CD14-positive monocyte (primary cell): ENCODE data around the genes LYZL4, HHATL and ZNF662.

DNA sequence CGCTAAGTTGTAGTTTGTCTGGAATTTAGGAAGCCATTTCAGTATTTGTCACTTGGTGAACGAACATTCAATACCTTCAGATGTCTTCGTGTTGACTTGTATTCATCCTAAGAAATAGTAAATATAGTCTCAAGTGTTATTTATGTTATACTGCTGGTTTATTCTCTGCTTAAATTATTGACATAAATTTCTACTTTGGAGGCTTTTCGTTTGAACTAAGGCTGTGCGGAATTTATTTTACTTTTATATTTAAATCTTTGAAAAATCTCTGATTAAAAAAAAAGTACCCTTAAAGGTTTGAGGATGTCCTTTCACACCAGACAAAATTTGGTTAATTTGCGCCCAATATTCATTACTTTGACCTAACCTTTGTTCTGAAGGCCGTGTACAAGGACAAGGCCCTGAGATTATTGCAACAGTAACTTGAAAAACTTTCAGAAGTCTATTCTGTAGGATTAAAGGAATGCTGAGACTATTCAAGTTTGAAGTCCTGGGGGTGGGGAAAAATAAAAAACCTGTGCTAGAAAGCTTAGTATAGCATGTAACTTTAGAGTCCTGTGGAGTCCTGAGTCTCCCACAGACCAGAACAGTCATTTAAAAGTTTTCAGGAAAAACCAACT is 1.9 kb downstream of the CTNNB1 start:
- CAGE, long polyA plus RNA: no peak

DNA sequence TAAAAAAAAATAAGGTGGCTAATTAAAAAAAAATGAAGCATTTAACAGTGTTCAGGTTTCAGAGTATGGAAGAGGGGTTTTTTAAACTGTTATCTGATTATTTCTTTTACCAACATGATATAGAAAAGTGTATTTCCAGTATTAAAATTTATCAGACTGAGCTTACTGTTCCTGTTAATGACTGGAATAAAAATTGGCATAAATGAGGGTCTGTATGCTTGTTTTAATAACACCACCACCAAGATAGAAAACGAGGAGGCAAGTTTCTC is 2.3 kb downstream of the CTNNB1 start:
- CAGE, long polyA plus RNA: no peak

DNA sequence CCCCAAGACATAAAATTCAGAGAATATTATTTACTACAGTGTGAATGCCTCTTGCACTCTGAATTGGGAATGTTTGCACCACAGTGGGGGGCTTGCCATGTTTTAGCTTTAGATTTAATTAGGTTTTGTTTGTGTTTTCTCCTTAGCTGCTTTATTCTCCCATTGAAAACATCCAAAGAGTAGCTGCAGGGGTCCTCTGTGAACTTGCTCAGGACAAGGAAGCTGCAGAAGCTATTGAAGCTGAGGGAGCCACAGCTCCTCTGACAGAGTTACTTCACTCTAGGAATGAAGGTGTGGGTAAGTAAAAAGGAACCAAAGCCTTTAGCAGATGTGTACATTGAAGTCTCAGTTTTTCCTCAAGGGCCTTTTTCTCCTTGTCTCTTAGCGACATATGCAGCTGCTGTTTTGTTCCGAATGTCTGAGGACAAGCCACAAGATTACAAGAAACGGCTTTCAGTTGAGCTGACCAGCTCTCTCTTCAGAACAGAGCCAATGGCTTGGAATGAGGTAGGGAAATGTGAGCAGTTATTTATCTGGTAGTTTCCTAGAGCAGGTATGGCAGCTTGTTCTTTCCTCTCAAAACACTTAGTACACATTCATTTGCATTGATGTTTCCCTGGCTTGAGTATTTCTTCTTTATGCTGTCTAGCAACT is 37.0 kb downstream of the CTNNB1 start:
- CAGE, long polyA plus RNA: no peak

DNA sequence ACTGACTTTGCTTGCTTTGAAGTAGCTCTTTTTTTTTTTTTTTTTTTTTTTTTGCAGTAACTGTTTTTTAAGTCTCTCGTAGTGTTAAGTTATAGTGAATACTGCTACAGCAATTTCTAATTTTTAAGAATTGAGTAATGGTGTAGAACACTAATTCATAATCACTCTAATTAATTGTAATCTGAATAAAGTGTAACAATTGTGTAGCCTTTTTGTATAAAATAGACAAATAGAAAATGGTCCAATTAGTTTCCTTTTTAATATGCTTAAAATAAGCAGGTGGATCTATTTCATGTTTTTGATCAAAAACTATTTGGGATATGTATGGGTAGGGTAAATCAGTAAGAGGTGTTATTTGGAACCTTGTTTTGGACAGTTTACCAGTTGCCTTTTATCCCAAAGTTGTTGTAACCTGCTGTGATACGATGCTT is 40.7 kb downstream of the CTNNB1 start:
- CAGE, long polyA plus RNA: no peak

- CAGE, long polyA plus RNA: no peak
Measured at GRCh38 chr3:41574977-41575312, 375.6 kb downstream of the CTNNB1 start.

DNA sequence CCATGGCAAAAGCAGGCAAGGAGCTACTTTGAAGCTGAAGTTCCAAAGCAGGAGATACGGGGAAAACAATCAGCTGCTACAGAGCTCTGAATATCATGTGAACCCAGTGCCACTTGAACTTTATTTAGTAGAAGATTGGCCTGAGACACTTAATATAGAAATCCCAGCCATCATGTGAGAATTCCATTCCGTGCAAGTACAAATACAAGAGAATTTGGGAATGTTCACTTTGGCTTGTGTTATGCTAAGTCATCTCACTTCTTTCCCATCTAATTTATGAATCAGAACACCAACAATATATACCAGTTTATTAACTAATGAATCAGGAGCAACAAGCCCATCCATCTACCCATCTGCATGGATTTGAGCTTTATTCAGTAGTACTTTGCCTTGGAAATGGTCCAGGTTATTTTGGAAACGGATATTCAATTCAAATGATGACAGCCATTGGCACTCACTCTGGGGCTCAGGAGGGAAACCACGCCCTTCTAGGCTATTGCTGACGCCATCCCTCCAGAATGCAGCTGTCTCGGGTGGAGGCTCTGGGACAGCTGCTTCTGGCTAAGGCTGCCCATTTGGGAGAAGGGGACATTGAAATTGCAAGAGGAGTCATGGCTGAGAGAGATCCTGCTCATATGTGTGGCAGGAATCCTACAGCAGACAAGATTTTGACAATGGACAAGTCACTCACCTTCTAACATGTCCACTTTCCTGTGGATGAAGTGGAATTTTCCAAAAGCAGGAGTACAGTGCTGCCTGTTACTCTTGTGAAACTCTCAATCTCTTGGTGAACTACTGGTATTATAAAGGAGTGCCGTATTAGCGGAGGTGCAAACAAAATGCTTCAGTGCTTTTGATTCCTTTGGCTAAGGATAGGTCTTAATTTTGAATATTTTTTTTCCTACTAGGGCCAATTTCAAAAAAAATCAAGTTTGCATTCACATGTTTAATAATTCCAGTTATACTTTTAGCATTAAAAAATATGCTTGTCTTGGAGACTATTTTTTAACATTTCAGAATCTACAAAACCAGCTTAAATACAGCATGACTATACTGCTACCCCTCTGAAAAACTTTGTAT is 29.4 kb upstream of the TRAK1 start:
- CAGE, long polyA plus RNA: no peak

DNA sequence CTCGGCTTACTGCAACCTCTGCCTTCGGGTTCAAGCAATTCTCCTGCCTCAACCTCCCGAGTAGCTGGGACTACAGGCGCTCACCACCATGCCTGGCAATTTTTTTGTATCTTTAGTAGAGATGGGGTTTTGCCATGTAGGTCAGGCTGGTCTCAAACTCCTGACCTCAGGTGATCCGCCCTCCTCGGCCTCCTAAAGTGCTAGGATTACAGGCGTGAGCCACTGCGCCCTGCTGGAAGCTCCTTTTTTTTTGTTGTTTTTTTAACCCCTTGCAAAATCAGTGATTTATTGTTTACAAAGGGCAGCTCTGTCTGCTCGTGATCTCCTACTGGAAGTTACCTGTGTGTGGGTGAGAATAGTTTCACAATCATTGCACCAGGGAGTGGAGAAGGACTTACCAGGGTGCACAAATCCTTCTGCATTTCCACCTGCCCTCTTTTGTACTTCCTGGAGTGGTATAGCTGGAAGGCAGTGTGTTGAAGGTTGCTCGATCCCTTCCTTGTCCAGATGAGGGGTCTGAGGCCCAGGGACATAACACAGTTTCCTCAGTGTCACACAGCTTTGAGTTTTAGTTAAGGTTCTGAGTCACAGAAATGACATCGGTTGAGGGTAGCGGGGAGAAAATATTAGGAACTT is 11.5 kb upstream of the TRAK1 start:
- CAGE, long polyA plus RNA: no peak

DNA sequence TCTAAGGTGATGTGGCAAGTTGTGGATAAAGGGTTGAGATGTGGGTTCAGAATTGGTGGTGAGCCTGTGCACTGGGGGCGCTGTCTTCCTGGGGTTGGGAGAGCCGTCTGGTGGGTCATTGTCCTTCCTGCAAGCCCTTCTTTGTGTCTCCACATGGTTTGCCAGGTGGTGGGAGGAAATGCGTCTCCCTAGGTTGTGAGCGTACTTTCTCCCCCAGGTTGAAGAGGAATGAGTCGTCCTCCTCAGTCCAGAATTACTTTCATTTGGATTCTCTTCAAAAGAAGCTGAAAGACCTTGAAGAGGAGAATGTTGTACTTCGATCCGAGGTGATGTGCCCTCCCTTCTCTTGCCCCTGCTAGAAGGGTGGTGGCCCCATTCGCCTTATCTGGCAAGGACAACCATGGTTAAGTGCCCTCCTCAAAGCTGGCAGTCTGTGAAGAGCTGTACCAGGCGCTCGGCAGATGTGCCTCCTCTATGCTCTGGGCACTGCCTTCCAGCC is 77.1 kb downstream of the CCK start:
- CAGE, long polyA plus RNA: no peak

GRCh38 chr3:42410422-42410841 is at the start of gene LYZL4:
Gene LYZL4 (minus strand): TSS chr3:42410610.
- CAGE, long polyA plus RNA: no peak

GRCh38 chr3:42504198-42504999 is 2.0 kb downstream of the VIPR1 start:
- CAGE, long polyA plus RNA: no peak

GRCh38 chr3:42505000-42505711 is 2.7 kb downstream of the VIPR1 start:
- CAGE, long polyA plus RNA: no peak

GRCh38 chr3:42512881-42513523 is 10.6 kb downstream of the VIPR1 start:
- CAGE, long polyA plus RNA: no peak

DNA sequence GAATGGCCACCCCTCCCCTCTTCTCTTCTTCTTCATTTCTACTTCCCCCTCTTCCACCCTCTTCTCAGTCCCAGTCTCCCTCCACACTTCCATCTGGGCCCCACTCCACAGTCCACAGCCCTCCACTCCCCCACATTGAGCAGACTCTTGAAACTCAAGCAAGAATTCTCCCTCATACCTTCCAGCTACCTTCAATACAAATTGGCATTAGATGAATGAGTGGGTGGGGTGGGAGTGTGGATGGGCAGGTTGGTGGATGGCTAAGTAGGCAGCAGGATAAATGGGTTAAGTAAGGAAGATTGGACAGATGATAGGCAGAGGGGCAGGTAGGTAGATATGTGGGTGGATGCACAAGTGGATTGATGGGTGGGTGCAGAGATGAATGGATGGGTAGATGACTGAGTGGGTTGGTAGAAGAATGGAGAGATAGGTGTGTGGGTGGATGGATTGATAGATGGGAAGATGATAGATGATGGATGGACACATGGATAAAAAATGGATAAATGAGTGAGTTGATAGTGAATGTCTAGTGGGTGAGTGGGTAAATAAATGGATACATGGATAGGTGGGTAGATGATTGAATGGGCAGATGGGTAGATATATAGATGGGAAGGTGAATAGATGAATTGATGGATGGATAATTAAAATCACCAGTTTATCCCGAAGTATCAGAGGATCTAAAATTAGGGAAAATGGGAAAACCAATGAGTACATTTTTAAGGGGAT is 27.6 kb downstream of the VIPR1 start:
- CAGE, long polyA plus RNA: no peak

DNA sequence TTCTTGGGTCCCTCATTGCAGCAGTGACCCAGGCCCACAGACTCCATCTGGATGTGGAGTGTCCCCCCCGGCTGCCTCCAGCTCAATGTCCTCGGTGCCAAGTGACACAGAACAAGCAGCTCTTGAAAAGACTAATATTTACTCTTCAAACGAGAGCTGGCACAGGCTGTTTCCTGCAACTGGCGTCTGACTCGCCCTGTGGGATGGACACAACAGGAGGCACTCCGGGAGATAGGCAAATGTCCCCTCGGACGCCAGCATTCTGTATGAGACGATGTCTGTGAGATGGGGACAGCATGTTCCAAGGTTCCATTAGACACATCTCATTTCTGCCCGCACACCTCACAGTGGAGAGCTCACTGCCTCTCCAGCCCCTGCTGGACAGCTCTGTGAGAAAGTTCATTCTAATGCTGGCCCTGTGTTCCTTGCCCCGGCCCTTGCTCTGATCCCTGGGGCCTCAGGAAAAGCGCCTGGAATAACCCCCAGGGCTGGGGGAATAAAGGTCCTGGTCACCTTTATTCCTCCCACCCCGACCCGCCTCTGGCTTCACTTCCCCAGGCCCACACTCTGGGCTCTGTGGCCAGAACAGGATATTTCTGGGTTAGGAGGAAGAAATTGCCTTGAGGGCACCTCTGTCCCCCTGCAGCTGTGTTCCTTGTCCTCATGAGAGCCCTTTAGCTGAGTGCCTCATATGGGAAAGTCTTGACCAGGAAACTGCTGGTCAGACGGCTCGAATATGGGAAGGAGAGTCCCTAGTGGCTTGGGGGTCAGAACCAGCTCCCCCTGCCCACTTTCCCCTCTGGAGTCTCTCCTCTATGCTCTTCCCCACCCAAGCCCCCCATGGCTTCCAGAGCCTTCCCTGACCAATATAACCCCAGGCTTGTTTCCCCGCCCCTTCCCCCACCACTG is 36.7 kb downstream of the SEC22C start:
- CAGE, long polyA plus RNA: no peak

DNA sequence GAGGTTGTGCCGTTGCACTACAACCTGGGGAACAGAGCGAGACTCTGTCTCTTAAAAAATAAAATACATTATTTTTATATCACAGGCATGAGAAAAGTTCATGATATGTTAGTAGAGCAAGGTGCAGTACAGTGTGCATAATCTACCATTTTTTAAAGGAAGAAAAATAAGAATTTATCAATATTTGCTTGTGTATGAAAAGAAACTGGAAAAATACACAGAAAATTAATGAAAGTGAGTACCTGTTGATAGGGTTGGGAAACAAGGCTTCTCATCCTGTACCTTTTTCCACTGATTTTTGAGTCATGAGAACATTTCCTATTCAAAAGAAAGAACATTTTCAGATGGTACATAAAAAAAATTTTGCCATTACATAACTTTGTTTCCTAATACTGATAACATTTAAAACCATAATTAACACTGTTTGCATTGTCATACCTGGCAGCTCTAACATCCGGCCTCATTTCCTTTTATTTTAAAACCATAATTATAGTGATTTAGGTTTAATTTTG is 11.6 kb downstream of the NKTR start:
- CAGE, long polyA plus RNA: no peak

- CAGE, long polyA plus RNA: no peak
Measured at GRCh38 chr3:42630978-42631441, 22.5 kb upstream of the ZBTB47 start.

- CAGE, long polyA plus RNA: no peak
Measured at GRCh38 chr3:42634371-42635021, 19.0 kb upstream of the ZBTB47 start.

GRCh38 chr3:42649975-42651152 is 3.1 kb upstream of the ZBTB47 start:
- CAGE, long polyA plus RNA: no peak

DNA sequence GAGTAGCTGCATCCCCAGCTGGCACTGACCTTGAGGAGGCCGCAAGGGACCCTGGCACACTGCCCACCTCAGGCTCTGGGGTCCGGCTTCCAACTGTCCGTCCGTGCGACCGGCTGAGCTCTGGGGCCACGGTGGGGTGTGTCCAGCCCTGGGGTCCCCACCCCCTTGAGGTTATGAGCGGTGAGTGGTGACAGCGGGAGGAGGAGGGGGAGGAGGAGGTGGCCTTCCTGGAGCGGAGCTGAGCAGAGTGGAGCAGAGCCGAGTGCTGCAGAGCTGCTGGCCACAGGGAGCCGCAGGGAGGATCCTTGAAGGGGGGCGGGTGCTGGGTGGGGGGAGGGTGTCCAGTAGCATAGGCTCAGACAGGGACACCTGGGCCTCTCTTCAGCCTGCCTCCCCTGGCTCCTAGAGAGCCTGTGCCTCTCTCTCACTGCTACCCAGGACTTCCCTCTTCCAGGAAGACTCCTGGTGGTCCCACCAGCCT is at the start of gene HHATL:
HHATL (minus strand) TSS at position 249 of the 481 bp plus-strand sequence.
- CAGE, long polyA plus RNA: no peak

DNA sequence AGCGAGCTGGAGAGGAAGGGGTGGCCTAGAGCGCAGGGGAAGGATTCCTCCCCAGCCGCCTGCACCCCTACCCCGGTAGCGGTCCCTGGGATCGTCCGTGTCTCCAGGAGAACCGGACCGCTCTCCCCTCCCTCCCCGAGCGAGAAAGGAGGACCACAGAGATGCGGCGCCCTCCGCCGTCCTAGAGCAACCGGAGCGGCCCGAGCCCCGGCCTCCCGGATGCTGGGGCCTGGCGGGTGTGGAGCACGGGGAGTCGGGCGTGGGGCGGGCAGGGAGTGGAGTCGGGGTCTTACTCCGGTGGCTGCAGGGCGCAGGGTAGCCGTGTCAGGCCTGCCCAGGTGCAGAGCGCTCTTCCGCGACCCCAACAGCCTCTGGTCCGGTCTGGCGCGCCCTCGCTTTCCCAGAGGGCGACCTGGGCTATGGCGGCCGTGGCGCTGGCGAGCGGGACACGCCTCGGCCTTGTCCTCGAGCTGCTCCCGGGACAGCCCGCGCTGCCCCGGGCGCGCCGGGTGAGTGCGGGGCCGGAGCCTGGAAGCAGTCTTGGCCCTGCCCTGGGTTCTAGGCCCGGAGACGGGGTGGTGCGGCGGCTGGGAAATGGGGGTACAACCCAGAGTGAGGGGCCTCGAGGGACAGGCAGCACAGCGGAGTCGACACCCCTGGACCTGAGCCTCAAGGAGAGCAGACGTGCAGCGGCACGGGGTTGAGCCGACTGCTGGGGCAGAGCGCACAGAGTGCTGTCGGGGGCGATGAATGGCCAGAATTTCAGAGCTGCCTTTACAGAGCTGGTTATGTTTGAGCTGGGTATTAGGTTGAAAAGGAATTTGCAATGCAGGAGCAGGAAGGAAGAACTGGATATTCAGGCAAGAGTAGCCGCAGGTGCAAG is at the start of gene ZNF662:
ZNF662 (plus strand) TSS at position 210 of the 883 bp plus-strand sequence.
- CAGE, long polyA plus RNA: no peak